Measurements from ENCODE around the gene PPP6R3.

DNA sequence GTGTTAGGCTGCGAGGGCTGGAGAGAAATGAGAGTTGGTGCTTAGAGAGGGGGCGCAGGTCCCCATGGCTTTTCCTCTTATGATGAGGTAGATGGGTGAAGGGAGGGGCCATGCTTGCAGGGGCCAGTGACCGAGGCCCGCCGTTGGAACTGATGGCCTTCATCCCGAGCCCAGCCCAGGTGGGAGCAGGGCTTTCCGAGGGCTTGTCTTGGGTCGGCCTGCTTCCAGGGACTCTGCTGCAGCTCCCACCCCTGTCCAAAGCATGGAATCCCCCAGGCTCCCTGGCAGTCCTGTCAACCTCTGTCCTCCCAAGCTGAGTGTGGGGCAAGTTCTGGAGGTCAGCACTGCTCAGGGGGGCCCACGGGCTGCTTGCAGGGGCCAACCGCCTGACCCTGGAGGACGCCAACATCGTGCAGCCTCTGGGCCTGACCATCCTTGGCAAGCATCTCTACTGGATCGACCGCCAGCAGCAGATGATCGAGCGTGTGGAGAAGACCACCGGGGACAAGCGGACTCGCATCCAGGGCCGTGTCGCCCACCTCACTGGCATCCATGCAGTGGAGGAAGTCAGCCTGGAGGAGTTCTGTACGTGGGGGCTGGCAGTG, 34.8 kb upstream of the PPP6R3 start:
- RRBS = no CpG with 5 or more reads among the region's 22 CpGs

GRCh38 chr11:68460655-68460881, at the start of gene PPP6R3:
Gene PPP6R3 (plus strand): TSS chr11:68460752.
- RRBS = under 1% methylated on average over 6 of the region's 25 CpGs

DNA sequence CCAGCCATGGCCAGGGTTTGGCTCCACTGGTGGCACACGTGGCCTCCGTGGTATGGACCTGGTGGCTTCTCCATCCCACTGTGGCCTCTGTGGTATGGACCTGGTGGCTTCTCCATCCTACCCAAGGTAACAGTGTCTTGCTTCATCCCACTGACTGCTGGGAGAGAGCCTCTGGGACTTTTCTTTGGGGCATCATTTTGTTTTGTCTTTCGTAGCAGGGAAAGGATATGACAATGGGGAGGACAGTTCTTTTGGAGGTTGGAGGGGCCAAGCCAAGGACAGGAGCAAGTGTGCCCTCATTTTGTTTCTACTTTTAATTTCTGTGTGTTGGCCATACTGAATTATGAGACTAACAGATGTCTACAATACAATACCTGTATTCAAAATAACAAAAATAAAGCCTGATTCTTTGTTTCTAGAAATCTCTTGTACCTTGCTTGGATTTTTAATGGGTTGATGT, 69.4 kb upstream of the GAL start:
- RRBS = no CpG with 5 or more reads among the region's 3 CpGs

GRCh38 chr11:68784631-68785277, 33.4 kb upstream of the TESMIN start:
- RRBS = 97% methylated on average over 4 of the region's 24 CpGs

DNA sequence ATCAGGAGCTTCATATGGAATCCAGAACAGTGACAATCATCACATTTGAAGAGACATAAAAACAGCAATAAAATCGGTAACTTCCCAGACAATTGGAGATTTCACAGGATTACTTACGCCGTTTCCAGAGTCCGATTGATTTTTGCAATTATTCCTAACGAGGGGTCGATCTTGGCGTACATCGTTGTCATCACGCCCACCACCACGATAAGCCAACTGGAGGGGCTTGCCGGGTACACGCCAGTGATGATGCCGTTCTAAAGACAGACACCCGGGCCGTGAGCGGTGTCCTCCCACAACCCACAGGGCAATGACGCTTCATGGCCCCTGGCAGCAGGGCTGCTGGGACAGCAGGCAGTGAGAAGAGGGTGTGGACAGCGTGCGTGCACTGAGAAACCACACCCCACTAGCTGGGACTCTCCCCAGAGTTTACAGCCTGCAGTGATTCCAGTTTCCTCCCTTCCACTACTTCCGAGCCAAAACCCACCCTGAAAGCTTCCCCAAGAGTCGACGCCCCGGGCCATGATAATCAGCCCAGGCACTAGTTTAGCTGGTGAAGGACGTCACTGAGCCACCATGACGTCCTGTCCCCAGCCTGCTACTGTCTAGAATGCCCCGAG, 29.3 kb downstream of the CPT1A start:
- RRBS = 85% methylated on average over 2 of the region's 26 CpGs

DNA sequence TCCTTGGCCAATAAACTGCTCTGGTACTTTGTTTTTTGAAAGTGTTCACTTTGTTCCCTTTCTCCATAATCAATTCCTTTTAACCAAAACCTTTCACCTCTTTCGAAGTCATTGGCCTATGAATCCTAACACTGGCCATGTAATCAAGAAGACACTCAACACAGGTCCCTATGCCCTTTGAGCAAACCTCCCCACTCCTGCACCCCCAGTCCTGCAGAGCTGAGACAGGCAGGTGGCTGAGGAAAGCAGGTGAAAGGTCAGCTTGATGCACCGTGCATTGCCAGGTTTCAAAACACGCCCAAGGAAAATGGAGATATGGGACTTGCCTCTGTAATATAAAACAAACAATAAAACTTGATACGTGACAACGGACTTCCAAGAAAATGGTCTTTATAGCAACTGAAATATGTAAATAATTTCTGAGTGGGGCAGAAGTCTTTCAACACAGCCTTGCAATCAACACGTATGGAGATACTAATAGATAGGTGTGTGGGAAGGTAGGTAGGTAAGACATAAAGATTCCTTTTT, 10.6 kb downstream of the CPT1A start:
- RRBS = no CpG with 5 or more reads among the region's 6 CpGs

DNA sequence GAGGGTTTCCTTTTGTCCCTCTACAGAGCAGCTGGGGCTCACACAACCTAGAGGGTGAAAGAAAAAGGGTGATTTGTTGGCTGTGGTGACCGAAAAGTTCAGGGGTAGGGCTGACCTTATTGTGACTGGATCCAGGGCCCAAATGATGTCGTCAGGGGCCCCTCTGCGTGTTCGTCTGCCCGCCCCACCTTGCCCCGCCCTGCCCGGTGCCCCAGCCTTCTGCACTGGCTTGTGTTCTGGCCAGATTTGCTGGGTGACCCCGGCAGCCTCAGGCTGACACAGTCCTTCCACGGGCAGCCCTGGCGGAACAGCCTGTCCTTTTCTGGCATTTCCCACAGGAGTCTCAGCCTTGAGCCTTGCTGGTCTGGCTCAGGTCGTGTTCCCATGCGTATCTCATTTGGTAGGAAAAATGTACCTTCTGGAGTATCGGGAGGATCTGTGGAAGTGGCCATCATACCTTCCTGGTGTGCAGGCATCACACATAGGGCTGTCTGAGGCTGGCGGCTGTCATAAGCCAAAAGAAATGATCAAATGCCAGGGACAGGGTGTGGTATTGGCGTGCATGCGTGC, 31.0 kb downstream of the IGHMBP2 start:
- RRBS = 77% methylated on average over 2 of the region's 16 CpGs

DNA sequence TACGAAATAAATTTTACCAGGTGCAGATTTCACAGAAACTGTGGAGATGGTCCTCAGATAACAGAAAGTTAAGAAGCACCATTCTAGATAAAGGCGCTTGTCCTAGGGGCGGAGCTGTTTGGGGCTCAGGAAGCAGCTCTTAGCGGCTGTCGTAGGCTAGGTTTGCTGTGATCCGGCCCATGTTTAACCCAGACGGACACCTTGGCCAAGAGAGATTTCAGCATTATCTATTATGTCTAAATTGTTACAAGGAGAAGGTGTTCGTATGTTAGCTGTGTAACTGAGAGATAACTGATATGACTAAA, 25.7 kb downstream of the TPCN2 start:
- RRBS = no CpG with 5 or more reads among the region's 8 CpGs

- RRBS = no CpG with 5 or more reads among the region's 2 CpGs
Observed at GRCh38 chr11:69108428-69108627, 47.4 kb upstream of the SMIM38 start.

DNA sequence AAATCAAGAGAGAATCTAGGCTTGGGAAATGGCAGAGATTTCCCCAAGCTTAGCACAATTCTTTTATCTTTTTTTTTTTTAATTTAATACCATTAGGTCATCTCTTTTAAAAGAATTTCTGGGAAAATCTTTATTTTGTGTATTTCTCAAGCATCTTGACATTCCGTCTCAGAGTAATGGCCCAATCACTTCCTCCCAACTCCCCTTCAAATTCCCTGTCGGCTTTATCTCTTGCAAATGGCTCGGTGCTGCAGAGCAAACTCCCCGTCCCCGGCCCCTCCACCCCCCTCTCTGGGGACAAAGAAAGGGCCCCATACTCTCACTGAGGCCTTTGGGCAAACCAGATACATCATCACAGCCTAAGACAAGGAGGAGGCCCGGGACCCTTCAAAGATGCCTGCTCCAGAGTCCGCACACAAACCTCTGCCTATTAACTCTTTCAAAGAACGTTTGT, 4.0 kb upstream of the SMIM38 start:
- RRBS = 67% methylated on average over 2 of the region's 8 CpGs

DNA sequence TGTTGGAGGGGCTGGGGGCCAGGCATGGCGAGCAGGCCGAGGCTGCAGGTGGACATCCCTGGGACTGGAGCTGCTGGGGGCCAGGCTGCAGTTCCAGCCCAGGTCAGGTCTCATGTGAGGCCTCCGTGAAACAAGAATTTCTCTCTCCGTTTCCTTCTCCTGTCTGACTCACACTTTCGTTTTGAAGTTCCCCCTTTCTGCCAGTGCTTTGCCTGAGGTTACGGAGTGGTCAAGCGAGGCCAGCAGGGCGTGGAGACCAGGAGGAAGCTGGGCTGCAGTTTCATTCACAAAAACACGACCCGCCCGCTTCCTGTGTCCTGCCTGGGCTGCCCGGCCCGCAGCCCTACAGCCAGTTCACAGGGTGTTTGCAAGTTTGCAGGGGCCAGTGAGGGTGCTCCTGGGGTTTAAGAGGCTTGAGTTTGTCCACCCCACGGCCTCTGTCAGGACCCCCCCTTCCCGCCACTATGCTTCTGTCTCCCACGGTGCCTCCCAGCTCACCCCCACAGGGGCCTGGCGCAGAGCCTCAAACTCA, 4.6 kb downstream of the MYEOV start:
- RRBS = no CpG with 5 or more reads among the region's 17 CpGs

DNA sequence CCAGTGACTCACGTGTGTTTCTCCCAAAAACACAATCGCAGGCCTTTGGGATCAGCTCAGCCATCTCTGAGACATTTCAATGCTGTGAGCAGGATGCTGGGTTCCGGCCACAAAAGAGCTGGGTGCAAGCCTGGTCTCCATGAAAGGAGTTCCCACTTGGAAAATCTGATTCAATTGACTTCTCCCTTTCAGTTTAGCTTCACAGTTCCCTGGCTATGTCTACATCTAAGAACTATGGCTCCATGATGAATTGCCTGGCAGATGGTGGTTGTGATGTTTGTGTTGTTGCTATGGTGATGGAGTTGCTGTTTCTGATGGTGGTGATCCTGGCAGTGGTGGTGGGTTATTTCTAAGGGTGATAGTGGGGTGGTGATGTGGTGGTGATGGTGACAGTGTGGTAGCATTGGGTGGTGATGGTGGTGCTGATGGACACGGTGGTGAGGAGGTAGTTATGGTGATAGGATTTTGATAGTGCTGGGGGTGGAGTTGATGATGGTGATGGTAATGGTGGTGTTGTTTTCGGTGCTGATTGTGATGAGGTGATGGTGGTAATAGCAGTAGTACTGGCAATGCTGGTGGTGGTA, 28.1 kb downstream of the MYEOV start:
- RRBS = no CpG with 5 or more reads among the region's 5 CpGs

- RRBS = no CpG with 5 or more reads among the region's 4 CpGs
Observed at GRCh38 chr11:69425566-69425765, 131.5 kb downstream of the MYEOV start.

GRCh38 chr11:69480410-69481001, 160.4 kb upstream of the CCND1 start:
- RRBS = 79% methylated on average over 3 of the region's 11 CpGs

- RRBS = no CpG with 5 or more reads among the region's 12 CpGs
Observed at GRCh38 chr11:69494390-69494899, 146.5 kb upstream of the CCND1 start.

GRCh38 chr11:69524596-69525077, 116.3 kb upstream of the CCND1 start:
- RRBS = no CpG with 5 or more reads among the region's 16 CpGs

DNA sequence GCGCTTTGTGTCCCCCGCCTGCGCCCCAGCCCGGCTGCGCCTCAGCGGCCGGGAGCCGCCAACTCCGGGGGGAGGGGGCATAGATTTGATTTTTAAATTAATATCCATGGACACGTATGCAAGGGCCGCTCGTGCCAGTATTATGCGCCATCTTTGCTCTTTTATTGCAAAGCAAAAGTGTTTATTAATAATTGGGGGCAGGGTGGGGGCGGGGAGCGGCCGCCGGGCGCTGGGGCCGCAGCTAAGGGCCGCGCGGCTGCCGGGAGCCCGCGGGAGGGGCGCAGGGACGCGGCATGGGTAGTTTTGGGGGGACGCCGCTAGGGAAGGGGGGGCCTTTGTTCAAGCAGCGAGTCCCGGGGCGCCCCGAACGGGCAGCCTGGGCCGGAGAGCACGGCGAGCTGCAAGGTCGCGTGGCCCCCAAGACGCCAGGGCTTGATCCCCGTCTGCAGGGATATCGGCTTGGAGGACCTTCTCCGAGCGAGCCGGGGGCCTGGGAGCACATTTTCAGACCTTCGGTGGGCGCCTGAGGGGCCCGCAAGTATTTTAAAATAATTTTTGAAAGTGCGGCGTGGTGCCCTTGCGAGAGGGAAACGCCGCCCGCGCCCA, 967 bp downstream of the CCND1 start:
- RRBS = under 1% methylated on average over 27 of the region's 56 CpGs

DNA sequence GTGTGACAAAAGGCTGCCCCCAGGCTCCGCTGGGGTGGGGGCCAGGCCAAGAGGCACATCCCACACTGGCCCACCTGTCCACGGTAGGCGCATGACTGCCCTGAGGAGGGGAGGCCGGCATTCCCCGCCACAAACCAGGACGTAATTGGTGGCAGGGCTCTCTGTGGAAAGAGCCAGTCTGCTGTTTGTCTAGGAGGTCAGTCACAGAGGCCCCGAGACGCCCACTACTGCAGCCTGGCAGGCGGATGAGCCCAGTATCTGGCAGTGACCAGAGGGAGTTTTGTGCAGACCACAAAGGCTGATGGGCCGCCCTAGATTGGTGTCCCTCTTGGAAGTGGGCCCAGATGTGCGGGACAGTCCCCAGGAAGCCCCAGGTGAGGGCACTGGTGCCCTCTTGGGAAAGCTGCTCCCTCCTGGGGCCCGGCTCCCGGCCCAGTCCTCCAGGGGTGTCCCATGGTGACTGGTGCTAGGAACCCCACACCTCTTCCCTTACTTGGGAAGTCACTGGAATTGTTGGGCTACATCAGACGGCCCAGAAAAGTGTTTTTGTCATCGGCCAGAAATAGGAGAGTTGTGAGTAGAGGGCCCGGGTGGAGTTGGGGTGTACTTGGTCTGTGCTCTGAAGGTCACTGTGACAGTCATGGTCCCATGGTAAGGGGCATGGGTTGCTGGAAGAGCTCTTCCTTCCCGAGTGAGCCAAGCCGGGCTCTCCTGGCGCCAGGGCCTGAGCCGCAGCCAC, 5.9 kb downstream of the CCND1 start:
- RRBS = 59% methylated on average over 5 of the region's 20 CpGs

- RRBS = no CpG with 5 or more reads among the region's 18 CpGs
Observed at GRCh38 chr11:69652183-69653453, 11.7 kb downstream of the CCND1 start.

DNA sequence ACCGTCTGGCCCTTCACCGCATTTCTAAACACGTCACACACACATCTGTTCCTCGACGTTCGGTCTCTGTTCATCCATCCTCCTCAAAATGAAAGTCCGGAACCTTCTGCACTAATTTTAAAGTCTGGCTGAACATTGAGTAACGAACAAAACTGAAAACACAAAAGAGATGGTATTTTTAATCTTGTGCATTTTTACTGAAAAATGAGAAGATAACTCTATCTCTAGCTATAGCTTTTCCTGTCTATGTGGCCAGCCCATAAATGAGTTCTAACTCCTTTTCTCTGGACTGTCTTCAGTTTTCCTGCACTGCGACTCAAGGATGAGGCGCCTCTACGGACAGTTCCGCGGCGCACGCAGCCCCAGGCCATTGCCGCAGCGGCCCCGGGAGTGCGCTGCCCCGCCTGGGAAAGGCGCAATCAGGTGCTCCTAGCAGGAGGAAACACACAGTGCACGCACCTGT, 7.7 kb downstream of the LTO1 start:
- RRBS = no CpG with 5 or more reads among the region's 22 CpGs